Cardiac atrium fibroblast (primary cell): ENCODE measurements around a stretch of chr22.

- RAMPAGE, long total RNA = no peak
Measured at GRCh38 chr22:31646129-31647198, 15.6 kb downstream of the PISD start.

GRCh38 chr22:31829585-31830029 lies 75.8 kb downstream of the DEPDC5 start:
- RAMPAGE, long total RNA = no peak

DNA sequence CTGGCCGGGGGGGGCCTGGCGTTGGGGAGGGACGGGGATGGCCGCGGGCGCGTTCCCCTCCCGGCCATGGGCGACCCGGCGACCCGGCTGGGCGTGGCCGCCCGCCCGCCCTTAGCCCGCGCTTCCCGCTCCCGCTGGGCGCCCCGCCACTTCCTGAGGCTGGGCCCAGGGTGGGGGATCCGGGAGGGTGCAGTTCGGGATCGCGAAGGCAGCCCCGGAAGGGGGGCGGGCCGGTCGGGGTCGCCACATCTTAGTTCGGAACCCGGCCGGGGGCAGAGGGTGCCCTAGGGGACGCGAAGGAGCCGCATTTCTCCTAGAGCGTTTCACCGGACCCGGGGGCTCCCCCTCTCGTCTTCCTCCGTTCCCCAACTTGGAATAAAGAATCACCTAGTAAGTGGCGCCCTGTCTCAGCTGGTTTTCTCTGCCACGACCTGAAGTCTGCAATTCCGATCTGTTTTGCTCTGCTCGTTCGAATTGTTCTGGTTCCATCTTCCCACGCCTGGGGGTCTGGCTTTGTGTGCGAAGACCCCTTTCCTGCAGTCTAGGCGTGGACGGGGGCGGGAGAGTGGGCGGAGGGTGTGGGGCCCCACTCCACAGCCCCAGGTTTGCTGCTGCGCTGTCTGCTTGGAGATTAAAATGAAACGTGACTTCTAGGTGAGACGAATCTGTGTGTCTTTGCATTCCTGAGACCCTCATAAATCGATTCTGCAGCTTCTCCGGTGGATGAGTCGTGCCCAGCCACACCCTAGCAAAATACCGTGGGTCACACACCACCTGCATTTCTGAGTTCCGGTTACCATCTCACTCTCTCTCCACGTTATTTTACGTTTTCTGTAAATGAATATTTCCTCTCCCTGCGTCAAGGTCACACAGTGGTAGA lies 751 bp downstream of the YWHAH start:
- RAMPAGE, long total RNA = no peak

GRCh38 chr22:31969701-31970459 lies 25.5 kb downstream of the YWHAH start:
- RAMPAGE, long total RNA = no peak

DNA sequence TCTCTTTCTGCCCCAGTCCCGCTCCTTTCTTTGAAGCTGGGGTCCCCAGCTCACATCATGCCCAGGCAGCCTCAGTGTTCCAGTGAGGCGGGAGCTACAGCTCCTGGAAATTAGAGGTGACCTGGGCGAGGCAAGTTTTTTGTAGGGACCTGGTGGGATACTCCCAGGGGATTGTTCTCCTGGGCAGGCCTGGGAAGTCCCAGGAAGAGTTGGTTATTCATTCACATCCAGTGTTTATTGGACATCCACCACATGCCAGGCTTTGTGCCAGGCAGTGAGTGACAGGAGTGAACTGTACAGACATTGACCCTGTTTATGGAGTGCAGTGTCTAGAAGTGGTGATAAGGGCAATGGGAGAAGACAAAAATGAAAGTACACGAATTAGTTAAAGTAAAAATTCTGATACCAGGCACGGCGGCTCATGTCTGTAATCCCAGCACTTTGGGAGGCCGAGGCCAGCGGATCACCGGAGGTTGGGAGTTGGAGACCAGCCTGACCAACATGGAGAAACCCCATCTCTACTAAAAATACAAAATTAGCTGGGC lies 29.4 kb downstream of the YWHAH start:
- RAMPAGE, long total RNA = no peak

DNA sequence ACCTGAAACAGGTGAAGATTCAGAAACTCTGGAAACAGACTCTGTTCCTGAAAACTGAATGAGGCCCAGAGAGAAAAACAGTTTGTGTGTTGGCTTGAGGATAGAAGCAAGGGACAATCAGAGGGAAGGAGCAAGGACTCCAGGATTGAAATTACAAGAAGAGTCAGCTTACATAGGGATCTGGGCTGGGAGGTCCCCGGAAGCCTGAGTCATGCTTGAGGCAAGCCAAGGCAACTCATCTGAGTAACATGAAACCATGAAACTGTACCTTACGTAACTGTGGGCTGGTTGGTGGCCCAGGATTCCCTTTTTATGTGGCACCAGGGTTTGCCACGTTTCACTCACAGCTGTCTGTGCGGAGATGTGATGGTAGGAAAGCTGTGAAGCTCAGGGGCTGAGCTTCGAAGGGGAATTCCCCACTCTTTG lies 7.6 kb downstream of the SLC5A1 start:
- RAMPAGE, long total RNA = no peak

DNA sequence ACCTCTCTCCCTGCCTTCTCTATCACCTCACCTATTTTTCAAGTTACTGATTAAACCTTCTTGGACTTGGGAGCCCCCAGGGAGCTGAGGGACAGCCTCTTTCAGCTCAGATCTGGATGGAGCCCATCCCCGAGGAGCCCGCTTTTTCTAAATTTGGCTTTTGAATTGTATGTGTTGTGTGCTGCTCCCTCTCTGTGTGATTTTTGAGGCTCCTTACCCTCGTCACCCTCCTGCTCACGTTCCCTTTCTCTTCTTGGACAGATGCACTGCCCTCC lies 31.1 kb downstream of the SLC5A1 start:
- RAMPAGE, long total RNA = no peak

DNA sequence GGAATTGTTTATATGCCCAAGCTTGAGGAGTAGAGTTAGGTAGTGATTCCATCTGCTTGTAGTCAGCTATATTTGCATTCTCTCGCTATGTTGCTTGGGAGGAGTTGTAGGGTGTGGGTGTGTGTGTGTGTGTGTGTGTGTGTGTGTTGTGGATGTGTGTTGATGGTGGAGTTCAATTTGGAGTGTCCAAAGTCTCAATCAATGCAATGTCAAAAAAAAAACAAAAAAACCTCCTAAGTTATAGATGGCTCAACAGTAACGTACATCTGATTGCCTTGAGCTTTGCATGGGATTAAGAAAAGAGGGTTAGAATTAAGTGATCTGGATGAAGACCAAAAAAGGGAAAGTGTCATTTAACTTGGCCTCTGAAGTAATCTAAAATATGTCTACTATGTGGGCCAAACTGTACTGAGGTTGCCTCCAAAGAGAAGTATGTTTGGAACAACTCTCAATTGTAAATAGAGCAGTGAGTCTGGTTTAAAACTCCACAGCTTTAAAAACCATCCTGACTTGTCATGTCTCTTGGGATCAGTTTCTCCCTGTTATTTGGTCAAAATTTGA lies 11.5 kb upstream of the RTCB start:
- RAMPAGE, long total RNA = no peak

- RAMPAGE, long total RNA = no peak
Measured at GRCh38 chr22:32496272-32496550, 21.6 kb downstream of the FBXO7 start.

GRCh38 chr22:32603483-32604665 lies 129.3 kb downstream of the FBXO7 start:
- RAMPAGE, long total RNA = no peak

- RAMPAGE, long total RNA = no peak
Measured at GRCh38 chr22:32628952-32629223, 154.3 kb downstream of the FBXO7 start.

GRCh38 chr22:32695337-32695969 lies 106.1 kb upstream of the TIMP3 start:
- RAMPAGE, long total RNA = no peak

DNA sequence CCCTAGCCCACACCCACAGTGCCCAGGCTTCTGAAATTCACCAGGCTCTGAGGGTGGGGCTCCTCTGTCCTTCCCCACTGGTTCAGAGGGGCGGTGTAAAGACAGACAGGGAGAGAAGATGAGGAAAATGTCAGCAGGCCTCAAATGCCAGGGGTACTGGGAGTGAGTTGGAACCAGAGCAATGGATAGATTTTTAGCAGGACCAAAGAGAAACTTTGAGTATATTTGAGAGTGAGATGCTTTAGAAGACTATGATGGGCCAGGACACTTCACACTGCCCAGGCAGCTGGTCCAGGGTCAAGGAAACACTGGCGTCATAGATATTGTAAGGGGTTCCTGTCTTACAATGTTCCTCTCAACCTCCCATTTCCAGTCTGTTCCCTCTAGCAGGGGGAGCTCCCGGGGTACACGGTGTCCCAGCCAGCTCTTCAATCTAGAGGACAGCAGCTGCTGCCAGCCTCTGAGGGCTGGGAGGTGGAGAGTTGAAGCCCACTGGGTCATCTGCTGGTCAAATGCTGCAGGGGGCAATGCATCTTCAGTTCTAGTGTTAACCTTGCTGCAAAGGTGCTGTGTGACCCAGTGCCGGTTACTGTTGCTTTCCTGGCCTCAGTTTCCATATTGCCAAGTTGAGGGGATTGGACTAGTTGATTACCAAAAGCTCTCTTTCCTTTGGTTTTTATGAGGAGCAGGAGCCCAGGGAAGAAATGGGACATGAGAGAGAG lies 40.7 kb upstream of the TIMP3 start:
- RAMPAGE, long total RNA = no peak

GRCh38 chr22:32800159-32800592 lies 1.3 kb upstream of the TIMP3 start:
- RAMPAGE, long total RNA = no peak

DNA sequence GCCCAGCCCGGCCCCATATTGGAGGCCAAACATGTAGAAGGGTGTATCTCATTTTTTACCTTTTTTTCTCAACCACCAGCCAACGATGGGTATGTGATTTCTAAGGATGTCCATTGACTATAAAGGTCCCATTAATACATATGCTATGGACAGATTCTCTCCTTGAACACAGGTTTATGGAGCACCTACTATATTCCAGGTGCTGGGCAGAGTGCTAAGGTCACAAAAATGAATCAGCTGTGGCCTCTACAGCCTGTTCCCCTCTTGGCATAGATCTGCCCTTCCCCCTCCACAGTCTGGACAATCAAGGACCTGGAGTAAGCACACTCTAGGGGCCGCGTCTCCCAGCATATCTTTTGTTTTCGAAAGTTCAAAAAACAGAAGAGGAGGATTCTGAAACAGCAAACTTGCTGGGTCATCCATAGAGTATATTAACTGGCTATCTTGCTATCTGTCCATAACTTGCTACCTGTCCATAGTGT lies 17.9 kb downstream of the TIMP3 start:
- RAMPAGE, long total RNA = no peak

DNA sequence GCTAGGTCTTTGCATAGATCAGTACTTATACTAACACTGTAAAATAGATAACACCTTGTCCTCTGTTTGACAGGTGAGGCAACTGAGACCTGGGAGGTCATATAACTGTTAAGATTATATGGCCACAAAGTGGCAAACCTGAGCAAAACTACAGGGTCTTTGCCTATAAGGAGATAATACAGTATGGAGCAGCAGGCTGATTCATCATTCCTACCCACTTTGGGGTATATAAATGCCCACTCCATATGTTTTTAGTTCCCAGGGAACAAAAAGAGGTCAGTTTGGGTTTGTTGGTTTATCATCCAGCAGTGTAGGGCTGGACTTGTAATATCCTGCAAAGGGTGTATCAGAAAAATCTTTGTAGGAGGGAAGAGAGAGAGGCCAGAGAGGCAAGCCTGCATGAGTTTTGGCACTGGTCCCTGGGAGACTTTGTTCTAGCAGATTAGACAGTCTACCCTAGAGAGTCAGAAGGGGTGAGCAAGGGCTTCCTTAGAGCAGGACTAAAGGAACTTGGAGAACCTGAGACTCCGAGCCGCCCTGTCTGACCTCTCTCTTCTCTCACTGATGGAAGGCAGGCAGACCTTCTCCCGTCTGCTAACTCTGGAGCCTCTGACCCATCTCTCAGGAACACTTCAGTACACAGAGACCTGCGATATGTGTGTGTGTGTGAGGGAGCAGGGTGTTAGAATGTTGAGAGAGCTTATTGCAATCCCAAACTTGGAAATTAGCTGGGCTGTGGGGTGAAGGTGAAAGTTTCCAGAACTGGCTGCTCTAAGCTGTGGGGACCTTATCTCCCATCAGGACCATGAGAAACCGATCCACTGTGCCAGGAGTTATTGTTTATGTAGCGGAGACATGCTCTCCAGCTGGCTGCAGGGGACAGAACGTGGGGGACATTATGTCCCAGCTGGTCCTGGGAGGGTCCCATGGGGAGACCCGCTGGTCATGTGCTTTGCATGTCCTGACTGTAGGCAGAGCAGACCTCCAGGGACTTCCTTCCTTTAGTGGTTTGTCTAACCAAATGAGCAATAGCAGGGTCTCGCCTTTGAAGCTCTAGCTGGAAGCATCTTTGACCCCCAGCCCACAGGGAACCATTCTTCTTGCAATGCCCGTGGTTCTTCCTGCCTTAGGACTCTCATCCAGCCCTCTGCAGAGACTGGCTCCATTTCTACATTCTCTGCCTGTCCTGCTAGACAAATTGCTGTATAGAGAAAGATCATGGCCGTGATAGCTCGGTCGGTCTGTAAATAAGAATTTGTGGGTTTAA lies 51.0 kb downstream of the TIMP3 start:
- RAMPAGE, long total RNA = no peak

GRCh38 chr22:32860936-32861739 lies 59.6 kb downstream of the TIMP3 start:
- RAMPAGE, long total RNA = no peak

DNA sequence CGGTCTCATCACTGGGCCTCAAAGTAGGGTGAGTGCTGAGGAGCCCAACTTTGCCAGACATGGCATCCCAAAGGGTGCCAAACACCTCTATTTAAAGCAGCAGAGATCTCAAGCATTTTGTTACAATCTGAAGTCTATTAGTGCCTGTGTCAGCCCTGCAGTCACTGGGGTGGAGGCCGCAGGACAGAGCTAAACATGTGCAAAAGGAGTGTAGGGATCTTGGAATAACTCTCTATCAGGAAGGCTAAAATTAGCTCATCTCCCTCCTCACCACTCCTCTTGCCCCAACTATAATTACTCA lies 87.4 kb downstream of the TIMP3 start:
- RAMPAGE, long total RNA = no peak

GRCh38 chr22:35103698-35104089 lies 37.7 kb downstream of the ISX start:
- RAMPAGE, long total RNA = no peak

DNA sequence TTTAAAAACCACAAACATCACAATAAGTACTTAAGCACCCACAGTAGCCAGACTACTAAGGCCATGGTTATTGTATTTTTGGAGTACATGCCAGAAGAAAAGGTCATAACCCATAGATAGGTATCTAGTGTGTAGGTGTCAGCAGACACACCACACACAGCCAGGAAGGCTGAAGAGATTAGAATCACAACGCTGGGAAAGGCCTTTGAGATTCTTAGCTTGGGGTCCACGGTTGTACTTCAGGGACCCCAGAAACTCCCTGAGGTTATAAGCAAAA lies 966 bp upstream of the TOM1 start:
- RAMPAGE, long total RNA = no peak